Left colon (tissue), 1 donor: ENCODE results near the gene KAT5.

DNA sequence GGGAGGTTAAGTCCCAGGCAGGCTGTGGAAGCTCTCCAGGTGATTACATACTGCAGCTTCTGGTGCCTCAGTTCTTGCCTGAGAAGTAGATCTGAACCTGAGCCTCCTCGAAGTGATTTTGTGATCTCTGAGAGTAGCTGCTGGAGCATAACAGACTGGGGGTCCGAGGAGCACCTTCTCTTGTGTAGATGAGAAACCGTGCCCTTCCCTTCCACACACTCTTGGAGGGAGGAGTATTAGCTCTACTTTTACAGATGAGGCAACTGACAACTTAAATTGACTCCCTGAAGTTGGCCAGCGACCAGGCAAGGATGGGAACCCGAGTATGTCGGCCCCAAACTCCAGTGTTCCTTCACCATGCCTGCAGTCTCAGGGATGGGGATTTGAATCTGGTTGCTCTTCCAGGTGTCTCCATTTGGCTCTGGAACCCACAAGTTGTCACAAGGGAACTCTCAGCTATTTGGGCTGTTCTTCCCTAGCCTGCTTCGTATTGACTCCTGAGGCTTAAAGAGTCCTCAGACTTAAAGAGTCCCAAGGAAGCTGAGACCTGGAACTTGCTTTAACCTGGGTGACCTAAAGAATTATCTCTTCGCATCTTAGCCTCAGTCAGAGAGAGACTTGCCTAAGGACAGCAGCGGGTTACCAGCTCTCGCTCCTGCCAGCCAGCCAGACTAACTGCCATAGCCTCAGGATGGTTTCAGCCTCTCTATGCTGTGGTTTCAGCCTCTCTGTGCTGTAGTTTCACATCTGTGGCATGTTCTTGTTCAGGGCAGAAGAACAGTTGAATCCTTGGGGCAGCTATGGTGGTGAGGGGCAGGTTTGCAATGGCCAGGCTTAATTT, 2.0 kb downstream of the FRMD8 start:
- PRO-cap = no peak

DNA sequence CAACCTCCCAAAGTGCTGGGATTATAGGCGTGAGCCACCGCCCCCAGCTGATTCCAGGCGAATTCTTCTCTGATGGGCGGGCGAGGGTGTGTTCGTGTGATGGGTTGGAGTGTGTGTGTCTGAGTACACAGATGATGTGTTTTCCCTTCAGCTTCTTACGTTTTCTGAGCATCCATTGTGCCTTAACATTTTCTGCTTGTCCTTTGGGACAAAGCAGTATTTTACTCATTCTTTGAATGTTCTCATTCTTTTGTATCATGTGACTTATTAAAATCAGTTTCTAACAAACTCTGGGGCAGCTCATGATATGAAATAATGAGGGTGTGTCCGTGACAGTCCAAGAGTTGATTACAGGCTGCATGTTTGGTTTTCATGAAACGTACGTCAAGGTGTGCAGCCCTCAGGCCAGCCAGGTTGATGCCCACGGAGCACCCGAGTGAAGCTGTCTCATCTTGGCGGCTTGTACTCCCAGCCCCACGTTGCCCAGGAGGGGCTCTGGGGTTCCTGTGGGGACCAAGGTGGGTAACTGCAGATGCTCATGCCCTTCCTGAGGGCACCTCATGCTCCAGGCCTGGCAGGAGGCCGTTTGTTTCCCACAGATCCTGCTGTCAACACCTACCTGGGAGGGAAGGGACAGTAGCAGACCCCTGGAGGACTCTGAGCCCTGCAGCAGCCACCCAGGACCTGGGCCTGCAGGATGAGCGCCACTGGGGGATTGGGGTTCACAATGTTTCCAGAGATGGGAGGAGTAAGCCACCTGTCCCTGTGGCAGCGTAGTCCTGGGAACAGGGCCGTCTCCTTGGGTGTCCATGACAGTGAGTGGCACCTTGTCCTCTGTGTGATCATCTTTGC, 27.0 kb downstream of the FRMD8 start:
- PRO-cap = no peak

GRCh38 chr11:65425509-65425795, 39.0 kb downstream of the FRMD8 start:
- PRO-cap = no peak

DNA sequence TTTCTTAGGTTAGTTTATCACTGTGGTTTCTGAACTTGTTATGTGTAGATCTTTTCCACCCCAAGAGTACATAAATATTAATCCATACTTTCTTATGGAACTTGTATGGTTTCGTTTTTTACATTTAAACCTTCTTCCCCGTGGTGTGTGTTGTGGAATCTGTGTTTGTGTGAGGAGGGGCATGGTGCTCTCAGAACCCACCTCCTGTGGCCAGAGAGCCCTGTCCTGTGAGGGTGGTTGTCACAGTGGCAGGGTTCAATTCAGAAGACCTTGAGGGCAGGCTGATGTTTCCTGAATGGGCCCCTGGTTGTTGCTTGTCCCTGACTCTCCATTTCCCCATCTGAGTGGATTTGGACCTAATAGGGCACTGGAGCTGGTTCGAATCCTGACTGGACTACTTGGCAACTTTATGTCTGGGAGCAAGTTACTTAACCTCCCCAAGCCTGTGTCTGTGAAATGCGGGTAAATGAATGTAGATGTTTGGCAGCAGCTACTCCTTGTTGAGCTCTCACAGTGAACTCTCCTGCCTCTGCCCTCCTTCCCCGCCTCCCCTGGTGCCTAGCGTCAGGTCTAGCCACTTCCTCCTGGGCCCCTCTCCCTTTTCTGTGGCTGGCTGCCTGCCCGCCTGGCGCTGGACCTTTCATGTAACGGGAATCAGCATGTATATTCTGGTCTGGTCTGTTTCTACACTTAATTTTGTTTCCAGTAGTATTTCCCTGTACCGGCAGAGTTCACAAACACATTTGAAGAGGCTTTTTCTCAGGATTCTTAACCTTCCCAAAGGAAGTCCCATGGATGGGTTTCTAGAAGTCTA, 43.5 kb downstream of the FRMD8 start:
- PRO-cap = bidirectional peak, plus-strand start at position 669 of the sequence, minus-strand start at position 512 of the sequence

GRCh38 chr11:65436916-65437244, 50.4 kb downstream of the FRMD8 start:
- PRO-cap = no peak

GRCh38 chr11:65487404-65487773, 37.5 kb upstream of the SCYL1 start:
- PRO-cap = no peak

DNA sequence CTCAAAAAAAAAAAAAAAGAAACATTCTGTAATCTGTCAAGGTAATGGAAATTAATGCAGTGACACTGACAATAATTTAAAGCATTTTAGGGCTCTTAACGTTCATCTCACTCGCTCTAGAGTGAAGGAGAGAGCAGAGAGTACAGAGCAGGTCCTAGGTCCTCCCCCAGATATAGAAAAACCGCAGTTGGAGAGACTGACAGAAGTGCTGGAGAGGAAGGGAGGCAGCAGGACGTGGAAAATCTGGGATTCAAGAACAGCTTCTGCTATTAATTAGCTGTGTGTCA, 28.7 kb upstream of the SCYL1 start:
- PRO-cap = unidirectional peak, plus-strand start at position 205 of the sequence

- PRO-cap = unidirectional peak, plus-strand start at chr11:65506589; unidirectional peak, plus-strand start at chr11:65506762; bidirectional peak, plus-strand start at chr11:65507118, minus-strand start at chr11:65506902
Observed at GRCh38 chr11:65506454-65506980, 18.4 kb upstream of the SCYL1 start.

DNA sequence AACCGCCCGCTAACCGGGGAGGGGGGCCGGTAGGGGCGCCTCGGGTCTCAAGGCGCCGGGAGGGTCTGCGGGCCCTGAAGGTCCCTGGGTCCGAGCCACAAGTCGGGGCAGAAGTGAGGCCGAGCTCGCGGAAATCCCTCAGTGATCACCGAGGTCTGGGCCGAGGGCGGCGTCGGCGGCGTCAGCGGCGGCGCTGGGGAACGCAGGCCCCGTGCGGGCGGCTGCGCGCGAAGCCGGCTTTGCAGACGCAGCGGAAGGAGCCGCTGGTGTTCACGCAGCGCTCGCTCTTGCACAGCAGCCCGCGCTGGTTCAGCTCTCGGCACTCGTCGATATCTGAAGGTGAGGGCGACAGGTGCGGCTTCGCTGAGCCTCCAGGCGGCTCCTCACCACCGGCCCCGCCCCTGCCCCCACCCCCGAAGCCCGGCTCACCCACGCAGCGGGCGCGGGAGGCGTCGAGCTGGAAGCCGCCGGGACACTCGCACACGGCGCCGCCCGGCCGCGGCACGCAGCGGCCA, 14.1 kb downstream of the SCYL1 start:
- PRO-cap = no peak

GRCh38 chr11:65581193-65582240, 5.7 kb downstream of the EHBP1L1 start:
- PRO-cap = no peak

DNA sequence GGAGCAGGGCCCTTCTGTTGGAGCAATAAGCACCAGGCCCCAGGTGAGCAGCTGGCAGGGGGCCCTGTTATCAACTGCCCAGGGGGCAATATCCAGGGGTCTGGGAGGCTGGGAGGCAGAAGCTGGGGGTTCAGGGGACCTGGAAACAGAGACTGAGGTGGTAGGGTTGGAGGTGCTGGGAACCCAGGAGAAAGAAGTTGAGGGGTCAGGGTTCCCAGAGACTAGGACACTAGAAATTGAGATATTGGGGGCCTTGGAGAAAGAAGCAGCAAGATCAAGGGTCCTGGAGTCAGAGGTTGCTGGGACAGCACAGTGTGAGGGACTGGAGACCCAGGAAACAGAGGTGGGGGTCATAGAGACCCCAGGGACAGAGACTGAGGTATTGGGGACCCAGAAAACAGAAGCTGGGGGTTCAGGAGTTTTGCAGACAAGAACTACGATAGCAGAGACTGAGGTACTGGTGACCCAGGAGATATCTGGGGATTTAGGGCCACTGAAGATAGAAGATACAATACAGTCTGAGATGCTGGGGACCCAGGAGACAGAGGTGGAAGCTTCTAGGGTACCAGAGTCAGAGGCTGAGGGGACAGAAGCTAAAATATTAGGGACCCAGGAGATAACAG, 6.5 kb downstream of the EHBP1L1 start:
- PRO-cap = no peak

GRCh38 chr11:65606455-65607645, 7.2 kb downstream of the MAP3K11 start:
- PRO-cap = unidirectional peak, minus-strand start at chr11:65607153

DNA sequence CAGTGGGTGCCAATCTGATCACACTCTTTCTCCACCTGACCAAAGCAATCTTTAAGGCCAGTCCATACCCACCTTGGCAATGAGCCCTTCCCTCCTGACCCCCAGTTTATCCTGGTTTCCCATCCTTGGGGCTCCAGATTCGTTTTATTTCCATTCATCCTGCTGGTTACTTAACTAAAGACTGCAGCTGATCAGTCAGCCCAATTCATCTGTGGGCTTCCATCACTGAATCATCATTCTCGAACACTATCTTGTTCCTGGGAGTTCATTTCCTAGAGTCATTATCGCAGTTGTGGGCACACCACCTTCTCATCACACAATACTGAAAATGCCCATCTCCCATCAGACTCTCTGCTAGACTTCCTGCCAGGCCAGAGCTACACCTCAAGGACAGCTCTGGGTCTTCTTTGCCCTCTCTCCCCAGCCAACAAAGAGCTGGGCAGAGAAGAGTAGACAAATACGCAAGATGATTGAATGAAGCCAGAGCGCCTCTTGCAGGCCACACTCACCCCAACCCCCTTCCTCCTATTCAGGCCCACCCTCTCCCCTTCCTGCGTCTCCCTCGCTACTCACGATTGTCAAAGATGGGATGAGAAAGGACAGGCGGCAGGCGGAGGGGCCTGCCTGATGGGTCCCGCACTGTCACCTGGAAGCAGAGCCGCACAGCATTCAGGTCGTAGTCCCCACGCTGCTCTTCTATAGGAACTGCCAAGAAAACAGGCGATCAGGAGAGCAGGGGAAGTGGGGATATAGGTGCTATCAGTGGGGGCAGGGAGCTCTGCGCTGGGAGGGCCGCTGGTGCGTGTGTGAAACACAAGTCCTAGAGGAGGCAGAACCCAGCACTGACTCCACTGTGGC, 3.4 kb downstream of the RELA start:
- PRO-cap = no peak

- PRO-cap = no peak
Observed at GRCh38 chr11:65706220-65707210, 5.5 kb upstream of the KAT5 start.

DNA sequence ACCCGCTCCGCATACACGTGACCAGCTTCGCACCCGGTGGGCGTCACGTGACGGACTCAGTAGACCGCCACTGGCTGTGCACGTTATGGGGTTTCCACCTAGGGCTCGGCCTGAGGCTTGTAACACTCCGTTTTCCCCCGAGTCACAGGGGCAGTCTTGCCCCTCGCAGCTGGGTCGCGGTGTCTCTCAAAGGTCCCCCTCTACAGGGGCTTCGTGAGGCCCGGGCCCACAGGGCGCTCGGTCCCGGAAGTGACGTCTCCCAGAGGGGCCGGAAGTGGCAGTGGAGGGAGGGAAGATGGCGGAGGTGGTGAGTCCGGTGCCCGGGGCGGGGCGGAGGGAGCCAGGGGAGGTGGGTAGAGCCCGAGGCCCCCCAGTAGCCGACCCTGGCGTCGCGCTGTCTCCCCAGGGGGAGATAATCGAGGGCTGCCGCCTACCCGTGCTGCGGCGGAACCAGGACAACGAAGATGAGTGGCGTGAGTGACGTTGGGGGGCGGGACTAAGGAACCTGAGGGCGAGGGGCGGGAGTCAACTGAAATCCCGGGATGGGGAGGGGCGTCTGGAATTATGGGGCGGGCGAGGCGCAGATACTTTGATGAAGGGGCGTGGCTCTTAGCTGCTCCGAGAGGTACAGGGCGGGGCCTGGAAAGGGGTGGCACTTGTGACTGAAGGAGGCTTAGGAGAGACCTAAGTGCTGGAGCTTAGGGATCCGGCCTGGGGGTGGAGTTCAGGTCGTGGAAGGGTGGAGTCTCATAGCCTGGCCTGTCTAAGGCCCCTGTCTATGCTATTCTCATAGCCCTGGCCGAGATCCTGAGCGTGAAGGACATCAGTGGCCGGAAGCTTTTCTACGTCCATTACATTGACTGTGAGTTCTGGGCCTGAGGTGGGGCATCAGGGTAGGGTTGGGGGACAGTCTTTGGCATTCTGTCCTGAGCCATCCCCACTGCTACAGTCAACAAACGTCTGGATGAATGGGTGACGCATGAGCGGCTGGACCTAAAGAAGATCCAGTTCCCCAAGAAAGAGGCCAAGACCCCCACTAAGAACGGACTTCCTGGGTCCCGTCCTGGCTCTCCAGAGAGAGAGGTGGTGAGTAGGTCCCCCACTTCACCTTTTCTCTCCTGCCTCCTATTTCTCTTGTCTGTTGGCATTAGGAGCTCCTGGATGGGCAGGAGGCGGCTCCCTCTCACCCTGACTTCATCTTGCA, at the start of gene KAT5:
Gene KAT5 (plus strand): TSS at position 280 of the 1,204 bp plus-strand sequence.
- PRO-cap = bidirectional peak, plus-strand start at position 62 of the sequence, minus-strand start outside the sequence; bidirectional peak, plus-strand start at position 280 of the sequence, minus-strand start at position 251 of the sequence; bidirectional peak, plus-strand start at position 652 of the sequence, minus-strand start at position 498 of the sequence

DNA sequence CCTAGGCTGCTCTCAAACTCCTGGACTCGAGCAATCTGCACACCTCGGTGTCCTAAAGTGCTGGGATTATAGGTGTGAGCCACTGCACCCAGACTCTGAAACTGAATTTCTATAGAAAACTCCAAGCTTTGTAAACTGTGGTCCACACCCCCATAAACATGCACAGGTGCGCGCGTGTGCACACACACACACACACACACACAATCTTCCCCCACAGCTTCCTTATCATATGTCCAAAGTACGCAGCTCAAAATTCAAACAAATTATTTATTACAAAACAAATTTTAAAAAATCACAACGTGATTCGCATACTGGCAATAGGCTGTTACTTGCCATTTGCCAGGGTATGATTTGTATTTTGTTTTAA, 11.0 kb upstream of the SNX32 start:
- PRO-cap = bidirectional peak, plus-strand start at position 295 of the sequence, minus-strand start at position 103 of the sequence

GRCh38 chr11:65851592-65852605, 6.1 kb downstream of the CFL1 start:
- PRO-cap = no peak

- PRO-cap = unidirectional peak, minus-strand start at chr11:65891093
Observed at GRCh38 chr11:65890769-65891614, 519 bp downstream of the CCDC85B start.

DNA sequence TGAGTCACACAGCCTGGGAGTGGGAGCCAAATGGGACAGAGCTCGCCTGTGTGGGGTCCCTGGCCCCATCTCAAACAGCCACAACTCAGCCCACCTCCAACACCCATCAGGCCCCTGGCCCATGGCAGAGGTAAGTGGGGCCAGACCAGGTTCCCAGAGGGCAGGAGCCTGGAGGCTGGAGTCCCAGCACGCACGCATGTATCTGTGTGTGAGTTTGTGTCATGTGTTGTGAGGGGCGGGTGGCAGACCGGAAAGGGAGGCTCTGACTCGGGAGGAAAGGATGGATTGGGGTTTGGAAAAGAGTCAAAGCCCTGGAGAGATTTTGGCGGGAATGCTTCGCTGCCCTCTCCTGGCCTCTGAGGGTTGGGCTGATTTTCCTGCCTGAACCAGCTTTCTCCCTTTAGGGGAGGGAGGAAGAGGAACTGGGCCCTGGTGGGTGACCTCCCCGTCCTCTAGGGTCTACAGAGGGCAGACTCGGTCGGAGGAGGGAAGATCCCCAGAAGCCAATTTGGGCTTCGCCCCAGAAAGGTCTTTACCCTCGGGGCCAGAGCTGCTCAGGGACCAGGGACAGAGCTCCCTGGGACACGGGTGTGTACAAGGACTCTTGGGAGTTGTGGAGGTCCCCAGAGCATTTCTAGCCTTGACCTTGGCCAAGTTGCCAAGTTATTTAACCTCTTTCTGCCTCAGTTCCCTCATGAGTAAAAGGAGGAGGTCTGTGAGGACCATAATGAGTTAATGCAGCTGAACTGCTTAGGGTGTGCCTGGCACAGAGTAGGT, 7.1 kb downstream of the C11orf68 start:
- PRO-cap = no peak

DNA sequence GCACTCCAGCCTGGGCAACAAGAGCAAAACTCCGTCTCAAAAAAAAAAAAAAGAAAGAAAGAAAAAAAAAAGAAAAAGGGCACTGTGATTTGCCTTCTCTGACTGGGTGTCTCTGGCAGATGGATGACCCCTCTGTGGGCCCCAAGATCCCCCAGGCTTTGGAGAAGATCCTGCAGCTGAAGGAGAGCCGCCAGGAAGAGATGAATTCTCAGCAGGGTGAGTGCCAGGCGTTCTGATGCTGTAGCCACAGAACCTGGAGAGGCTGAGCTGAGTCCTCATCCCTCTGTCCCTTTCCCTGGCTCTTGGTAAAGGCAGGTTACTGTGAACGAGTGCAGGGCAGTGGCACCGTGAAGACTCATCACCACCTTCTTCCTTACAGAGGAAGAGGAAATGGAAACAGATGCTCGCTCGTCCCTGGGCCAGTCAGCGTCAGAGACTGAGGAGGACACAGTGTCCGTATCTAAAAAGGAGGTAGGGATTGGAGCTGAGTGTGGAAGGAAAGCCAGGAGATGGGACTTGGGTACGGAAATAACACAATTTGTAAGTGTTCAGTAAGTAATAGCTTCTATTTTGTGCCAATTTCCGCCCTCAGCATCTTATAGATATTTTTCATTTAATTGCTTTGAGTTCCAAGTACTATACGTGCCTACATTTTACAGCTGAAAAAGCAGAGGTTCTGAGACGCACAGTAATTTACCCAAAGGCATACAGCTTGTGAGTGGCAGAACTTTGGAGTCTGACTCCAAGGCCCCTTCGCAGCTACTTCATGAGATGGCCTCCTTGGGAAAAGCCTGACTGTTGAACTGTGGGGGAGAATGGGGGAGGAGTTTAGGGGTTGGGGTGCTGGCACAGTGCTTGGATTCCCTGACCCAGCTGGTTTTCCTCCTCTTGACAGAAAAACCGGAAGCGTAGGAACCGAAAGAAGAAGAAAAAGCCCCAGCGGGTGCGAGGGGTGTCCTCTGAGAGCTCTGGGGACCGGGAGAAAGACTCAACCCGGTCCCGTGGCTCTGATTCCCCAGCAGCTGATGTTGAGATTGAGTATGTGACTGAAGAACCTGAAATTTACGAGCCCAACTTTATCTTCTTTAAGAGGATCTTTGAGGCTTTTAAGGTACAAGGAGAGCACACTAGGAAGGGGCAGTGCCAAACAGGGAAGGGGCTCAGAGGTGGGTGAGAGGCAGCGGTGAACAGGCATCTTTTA, 6.2 kb downstream of the SF3B2 start:
- PRO-cap = no peak